IMR-90 (cell line): ENCODE data around the genes GPBAR1, USP37, CNOT9 and ZFAND2B.

GRCh38 chr2:218260589-218261355 is at the start of gene GPBAR1:
TSS of gene GPBAR1 (plus strand) at chr2:218261015.
- RRBS: no CpG with 5 or more reads among the region's 9 CpGs
CAGE:
- cytosol, long polyA plus RNA: no peak
- long polyA plus RNA: no peak
- nucleus, long polyA plus RNA: no peak

- RRBS: no CpG with 5 or more reads among the region's 9 CpGs
CAGE:
- cytosol, long polyA plus RNA: no peak
- long polyA plus RNA: no peak
- nucleus, long polyA plus RNA: no peak
Measured at GRCh38 chr2:218329768-218330912, 26.5 kb upstream of the CATIP start.

- RRBS: no CpG with 5 or more reads among the region's 16 CpGs
CAGE:
- cytosol, long polyA plus RNA: no peak
- long polyA plus RNA: no peak
- nucleus, long polyA plus RNA: no peak
Measured at GRCh38 chr2:218396797-218397210, 2.9 kb upstream of the CTDSP1 start.

DNA sequence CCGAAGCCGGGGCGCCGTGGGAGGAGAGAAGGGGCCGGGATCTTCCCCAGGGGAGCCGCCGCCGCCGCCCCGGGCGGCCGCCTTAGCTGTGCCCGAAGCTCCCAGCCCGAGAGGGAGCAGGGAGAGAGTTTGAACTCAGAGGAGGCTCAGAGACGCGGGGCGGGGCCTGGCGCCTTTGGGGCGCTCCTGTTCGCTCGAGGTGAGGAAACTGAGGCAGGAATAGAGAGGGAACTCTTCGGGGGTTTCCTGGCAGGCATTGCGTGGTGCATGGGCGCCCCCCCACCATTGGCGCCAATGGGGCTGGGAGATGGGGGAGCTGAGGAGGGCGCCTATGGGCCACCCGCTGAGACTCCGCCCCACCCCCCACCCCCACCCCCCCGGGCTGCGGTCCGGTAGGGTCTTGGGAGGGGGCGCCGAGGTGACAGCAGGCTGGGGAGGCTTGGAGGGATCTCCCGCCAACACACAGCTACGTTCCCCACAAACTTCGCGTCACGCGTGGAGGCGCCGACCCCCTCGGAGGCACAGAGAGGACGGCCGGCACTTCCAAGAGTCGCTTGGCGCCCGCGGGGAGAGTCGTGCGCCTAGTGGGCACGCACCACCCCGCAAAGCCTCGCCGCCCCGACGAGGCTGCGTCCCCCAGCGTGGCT is 636 bp downstream of the CTDSP1 start:
- RRBS: 0% methylated on average over 5 of the region's 58 CpGs
CAGE:
- cytosol, long polyA plus RNA: no peak
- long polyA plus RNA: no peak
- nucleus, long polyA plus RNA: no peak

GRCh38 chr2:218400828-218401661 is 1.4 kb downstream of the CTDSP1 start:
- RRBS: 3% methylated on average over 4 of the region's 23 CpGs
CAGE:
- cytosol, long polyA plus RNA: no peak
- long polyA plus RNA: no peak
- nucleus, long polyA plus RNA: no peak

DNA sequence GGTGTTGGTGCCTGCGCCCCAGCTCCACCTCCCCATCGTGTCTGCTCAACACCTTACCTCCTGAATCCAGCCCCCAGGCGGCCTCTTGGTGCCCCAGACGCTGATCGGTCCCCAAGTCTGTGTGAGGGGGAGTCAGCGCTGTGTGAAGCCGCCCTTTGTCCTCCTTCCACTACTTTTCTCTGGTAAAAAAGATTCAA is 7.0 kb downstream of the CTDSP1 start:
- RRBS: no CpG with 5 or more reads among the region's 7 CpGs
CAGE:
- cytosol, long polyA plus RNA: no peak
- long polyA plus RNA: no peak
- nucleus, long polyA plus RNA: no peak

DNA sequence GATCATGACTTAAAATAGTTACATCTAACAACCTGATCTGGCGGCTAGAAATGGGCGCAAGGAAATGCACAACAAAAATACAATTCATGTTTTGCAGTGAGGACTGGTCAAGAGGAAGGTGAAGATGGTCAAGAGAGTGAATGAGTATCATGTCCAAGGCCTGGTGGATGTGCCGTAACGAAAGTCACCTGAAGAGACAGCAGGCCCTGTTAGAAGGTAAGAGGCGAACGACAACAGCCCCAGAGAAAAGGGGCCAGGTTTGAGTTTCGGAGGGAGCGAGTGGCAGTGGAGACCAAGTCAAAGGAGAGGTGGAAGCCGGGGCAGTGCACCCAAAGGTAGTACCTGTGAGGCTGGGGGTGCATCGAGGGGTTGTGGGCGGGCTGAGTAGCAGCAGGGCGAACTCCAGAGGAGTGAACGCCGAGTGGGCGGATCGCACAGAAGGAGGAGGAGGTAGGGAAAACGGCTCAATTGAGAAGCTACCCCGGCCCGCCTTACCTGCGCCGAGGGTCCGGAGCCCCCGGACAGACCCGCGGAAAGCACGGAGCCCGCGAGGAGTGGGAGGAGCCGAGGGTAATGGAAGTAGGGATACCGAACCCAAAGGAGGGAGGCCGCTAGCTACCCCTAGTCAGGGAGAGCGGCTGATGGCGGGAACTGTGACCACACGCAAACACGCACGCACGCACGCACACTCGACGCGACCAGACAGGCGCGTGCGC is at the start of gene USP37:
Gene USP37 (minus strand): TSS at position 669 of the 716 bp plus-strand sequence.
- RRBS: no CpG with 5 or more reads among the region's 44 CpGs
CAGE:
- cytosol, long polyA plus RNA: no peak
- long polyA plus RNA: start-site peak on the minus strand centred at position 659 of the sequence, 85 bp wide, 32 and 41 reads in 2 replicates
- nucleus, long polyA plus RNA: no peak

DNA sequence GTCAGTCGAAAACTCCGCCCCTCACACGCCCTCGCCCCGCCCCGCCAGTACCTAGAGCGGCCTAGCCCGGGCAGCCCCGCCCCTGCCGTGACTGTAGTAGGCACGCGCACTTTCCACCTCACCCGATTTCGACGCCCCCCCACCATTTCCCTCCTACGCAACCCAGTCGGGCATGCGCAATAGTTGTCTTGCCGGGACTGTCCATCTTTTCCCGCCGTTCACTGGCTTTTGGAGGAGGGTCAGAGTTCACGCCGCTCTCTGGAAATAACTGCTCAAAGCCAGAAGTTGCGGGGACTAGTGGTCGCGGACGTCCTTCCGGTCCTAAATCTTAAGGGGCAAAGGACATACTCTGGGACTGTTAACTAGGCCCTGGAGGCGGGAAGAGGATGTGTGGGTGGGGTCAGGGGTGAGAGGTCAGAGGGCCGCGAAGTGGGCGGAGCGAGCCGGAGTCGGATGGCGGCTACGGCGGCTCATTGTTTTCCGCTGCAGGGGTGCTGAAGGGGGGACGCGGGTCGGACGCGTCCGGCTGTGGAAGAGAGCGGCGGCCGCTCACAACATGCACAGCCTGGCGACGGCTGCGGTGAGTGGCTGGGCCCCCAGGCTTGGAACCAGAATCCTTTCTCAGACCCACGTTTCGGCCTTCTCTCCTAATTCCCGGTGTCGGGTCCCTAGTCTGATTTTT is at the start of gene CNOT9:
Gene CNOT9 (plus strand): TSS at position 441 of the 682 bp plus-strand sequence.
- RRBS: 2% methylated on average over 11 of the region's 55 CpGs
CAGE:
- cytosol, long polyA plus RNA: start-site peak on the plus strand centred at position 217 of the sequence, 89 bp wide, 22 and 38 reads in 2 replicates; start-site peak on the plus strand centred at position 426 of the sequence, 21 bp wide, 89 and 148 reads in 2 replicates
- long polyA plus RNA: no peak
- nucleus, long polyA plus RNA: no peak

GRCh38 chr2:218996918-218997275 is 3.7 kb upstream of the CRYBA2 start:
- RRBS: no CpG with 5 or more reads among the region's 5 CpGs
CAGE:
- cytosol, long polyA plus RNA: no peak
- long polyA plus RNA: no peak
- nucleus, long polyA plus RNA: no peak

GRCh38 chr2:219177548-219177981 is 510 bp upstream of the RETREG2 start:
- RRBS: no CpG with 5 or more reads among the region's 16 CpGs
CAGE:
- cytosol, long polyA plus RNA: no peak
- long polyA plus RNA: no peak
- nucleus, long polyA plus RNA: no peak

DNA sequence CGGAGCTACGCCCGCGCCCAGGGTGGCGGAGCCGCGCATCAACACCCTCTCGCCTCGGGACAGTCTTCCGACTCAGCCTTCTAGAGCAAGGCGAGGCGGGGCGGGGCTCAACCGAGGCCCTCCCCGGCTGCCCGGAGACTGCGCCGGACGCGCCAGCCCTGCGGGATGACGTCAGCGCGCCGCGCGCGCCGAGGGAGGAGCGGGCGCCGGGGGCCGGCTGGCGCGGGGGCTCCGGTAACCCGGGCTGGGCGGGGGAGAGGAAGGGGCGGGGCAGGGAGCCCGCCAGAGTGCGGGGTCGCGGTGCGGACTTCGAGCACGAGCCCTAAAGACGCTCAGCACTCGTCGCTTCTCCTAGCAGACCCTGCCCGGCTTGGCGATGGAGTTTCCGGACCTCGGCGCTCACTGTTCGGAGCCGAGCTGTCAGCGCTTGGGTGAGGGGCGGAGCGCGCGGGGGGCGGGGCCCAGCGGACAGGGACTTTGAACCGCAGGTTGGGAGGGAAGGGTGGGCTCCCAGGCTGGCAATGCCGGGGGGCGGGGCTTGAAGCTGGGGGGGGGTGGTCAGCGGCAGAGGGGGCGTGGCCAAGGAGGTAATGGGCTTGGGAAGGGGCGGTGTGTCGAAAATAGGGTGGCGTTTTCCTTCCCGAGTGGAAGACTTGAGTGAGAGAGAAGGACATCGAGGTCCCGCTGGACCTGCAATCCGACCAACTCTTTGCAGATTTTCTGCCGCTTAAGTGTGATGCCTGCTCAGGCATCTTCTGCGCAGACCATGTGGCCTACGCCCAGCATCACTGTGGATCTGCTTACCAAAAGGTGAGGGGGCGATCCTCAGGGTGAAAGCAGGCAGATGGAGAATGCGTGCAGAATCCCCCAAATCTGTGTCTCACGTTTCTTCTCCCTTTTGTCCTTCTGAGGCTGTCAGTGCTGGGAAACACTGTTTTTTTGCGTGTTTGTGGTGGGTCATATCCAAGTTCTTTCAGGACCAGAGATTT is at the start of gene ZFAND2B:
Gene ZFAND2B (plus strand): TSS at position 171 of the 989 bp plus-strand sequence.
- RRBS: 1% methylated on average over 15 of the region's 82 CpGs
CAGE:
- cytosol, long polyA plus RNA: start-site peak on the plus strand centred at position 238 of the sequence, 150 bp wide, 164 and 404 reads in 2 replicates
- long polyA plus RNA: start-site peak on the plus strand centred at position 197 of the sequence, 12 bp wide, 105 and 116 reads in 2 replicates; start-site peak on the plus strand centred at position 278 of the sequence, 51 bp wide, 140 and 134 reads in 2 replicates
- nucleus, long polyA plus RNA: start-site peak on the plus strand centred at position 253 of the sequence, 124 bp wide, 621 and 526 reads in 2 replicates; start-site peak on the plus strand centred at position 609 of the sequence, 84 bp wide, 156 and 214 reads in 2 replicates

GRCh38 chr2:219222125-219222455 is 3.3 kb upstream of the ABCB6 start:
- RRBS: 96% methylated on average over 4 of the region's 12 CpGs
CAGE:
- cytosol, long polyA plus RNA: no peak
- long polyA plus RNA: no peak
- nucleus, long polyA plus RNA: no peak

DNA sequence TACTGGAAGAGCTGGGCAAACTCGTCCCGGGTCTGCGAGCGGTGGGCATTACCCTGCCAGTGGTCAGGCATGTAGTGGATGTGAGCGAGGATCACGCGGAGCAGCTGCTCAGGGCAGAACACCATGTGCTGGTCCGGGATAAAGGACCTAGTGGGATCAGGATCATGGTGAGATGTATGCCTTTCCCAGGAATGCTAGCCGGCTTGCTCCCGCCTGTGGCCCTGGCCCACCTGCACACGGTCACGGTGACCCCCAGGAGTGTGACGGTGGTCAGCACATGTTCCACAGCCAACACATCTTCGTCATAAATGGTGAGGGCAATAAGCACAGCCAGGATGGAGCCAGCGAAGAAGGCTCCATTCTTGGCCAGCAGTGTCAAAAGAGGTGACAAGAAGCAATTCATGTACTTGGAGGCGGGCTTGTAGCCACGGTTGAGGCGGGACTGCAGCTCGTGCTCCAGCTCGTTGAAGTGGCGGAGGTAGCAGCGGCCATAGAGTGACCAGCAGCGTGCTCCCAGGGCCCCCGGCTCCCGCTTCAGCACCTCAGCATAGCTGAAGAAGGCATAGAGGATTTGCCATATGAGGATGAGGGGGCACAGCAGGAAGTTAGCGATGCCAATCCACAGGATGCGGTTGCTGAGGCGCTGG is 5.2 kb upstream of the ABCB6 start:
- RRBS: 97% methylated on average over 5 of the region's 28 CpGs
CAGE:
- cytosol, long polyA plus RNA: no peak
- long polyA plus RNA: no peak
- nucleus, long polyA plus RNA: no peak

DNA sequence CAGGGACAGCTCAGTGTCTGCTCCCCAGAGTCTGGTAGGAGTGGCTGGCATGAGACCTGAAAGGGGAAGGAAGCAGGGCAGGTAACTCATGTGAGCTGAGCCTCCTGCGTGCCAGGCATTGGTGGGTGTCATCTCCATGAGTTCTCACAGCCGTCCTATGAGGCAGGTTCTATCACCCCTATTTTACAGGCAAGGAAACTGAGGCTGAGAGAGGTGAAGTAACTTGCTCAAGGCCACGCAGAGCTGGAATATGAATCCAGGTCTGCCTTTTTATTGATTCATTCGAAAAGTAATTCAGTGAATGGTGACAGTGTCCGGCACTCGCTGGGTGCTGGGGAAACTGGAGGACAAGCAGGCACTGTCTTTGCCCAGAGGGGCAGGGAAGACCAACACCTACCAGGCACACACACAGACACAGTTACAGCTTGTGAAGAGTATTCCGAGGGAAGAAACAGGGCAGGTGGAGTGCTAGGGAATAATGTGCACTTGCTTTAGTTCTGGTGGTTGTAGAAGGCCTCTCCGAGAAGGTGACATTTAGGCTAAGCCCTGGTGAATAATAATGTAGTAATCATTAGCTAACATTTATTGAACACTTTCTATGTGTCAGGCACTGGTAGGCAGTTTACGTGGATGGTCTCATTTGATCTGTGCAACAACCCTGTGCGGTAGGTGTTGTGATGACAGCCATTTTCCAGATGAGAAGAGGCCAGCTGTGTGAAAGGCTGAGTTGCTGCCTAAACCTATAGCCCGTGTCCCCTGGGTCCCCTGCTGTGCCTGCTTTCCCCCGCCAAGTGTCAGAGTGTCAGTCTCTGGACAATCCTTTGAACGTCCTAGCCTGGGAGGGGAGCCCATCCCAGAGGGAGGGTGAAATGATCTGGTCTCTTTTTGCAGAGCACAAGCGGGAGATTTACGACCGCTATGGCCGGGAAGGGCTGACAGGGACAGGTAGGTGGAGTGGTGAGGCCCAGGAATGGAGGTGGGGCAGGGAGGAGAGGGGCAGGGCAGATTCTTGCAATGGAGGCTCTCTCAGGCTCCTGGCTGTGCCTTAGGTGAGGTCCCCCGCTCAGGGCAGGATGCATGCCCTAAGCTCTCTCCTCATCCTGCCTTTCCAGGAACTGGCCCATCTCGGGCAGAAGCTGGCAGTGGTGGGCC is 2.0 kb downstream of the DNAJB2 start:
- RRBS: no CpG with 5 or more reads among the region's 19 CpGs
CAGE:
- cytosol, long polyA plus RNA: no peak
- long polyA plus RNA: no peak
- nucleus, long polyA plus RNA: no peak

GRCh38 chr2:219289406-219290364 is 10.5 kb downstream of the DNAJB2 start:
- RRBS: no CpG with 5 or more reads among the region's 19 CpGs
CAGE:
- cytosol, long polyA plus RNA: no peak
- long polyA plus RNA: no peak
- nucleus, long polyA plus RNA: no peak

GRCh38 chr2:219298845-219299463 is 10.2 kb downstream of the PTPRN start:
- RRBS: no CpG with 5 or more reads among the region's 14 CpGs
CAGE:
- cytosol, long polyA plus RNA: no peak
- long polyA plus RNA: no peak
- nucleus, long polyA plus RNA: no peak

GRCh38 chr2:219404206-219405494 is 13.5 kb upstream of the DES start:
- RRBS: no CpG with 5 or more reads among the region's 21 CpGs
CAGE:
- cytosol, long polyA plus RNA: no peak
- long polyA plus RNA: no peak
- nucleus, long polyA plus RNA: no peak

DNA sequence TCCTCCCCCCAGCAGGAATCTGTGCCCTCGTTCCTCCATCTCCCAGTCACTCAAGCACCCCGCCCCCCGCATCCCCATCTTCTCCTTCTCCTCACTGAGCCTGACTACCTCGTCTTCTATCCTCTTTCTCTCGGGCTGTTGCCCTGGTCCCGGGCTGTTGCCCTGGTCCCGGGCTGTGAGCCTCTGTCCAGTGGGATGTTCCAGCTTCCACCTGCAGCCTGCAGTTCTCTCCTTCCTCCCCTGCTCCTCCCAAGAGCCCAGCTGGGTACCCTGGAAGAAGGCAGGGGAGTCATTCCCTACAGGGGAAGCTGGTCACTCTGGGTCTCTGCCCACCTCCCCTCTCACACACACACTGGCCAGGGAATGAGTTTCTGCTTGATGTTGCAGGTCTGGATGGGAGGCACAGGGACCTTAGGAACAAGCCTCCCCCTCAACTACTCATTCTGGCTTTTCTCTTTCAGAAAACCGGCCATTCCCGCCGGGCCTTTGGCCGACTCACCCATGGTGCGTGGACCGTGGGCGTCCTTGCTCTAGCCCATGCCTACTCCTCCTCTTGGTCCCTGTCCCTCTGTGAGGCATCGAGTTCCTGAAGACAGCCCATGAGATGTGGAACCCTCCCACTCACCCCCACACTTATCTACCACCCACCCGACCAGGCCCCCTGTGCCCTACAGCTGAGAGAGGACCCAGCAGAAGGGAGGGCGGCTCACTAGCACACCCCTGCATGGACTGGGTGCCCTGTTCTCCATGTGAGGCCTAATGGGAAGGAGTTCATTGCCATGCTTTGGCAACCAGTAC is 8.2 kb downstream of the SPEG start:
- RRBS: no CpG with 5 or more reads among the region's 17 CpGs
CAGE:
- cytosol, long polyA plus RNA: no peak
- long polyA plus RNA: no peak
- nucleus, long polyA plus RNA: start-site peak on the plus strand centred at position 581 of the sequence, 202 bp wide, 547 and 807 reads in 2 replicates

- RRBS: no CpG with 5 or more reads among the region's 10 CpGs
CAGE:
- cytosol, long polyA plus RNA: no peak
- long polyA plus RNA: no peak
- nucleus, long polyA plus RNA: no peak
Measured at GRCh38 chr2:219445857-219446686, 11.4 kb downstream of the SPEG start.

- RRBS: 94% methylated on average over 11 of the region's 29 CpGs
CAGE:
- cytosol, long polyA plus RNA: no peak
- long polyA plus RNA: no peak
- nucleus, long polyA plus RNA: no peak
Measured at GRCh38 chr2:219567282-219567892, 4.0 kb downstream of the OBSL1 start.